Cardiac septum (tissue), 1 donor: ENCODE measurements around the genes SULT1A1 and ATXN2L.

GRCh38 chr16:24958020-24959196 is 56.8 kb downstream of the ARHGAP17 start:
- PRO-cap, result no peak

- PRO-cap, result no peak
Observed at GRCh38 chr16:25340881-25341429, 83.3 kb upstream of the ZKSCAN2 start.

GRCh38 chr16:26256568-26256972 is 564.8 kb downstream of the HS3ST4 start:
- PRO-cap, result no peak

DNA sequence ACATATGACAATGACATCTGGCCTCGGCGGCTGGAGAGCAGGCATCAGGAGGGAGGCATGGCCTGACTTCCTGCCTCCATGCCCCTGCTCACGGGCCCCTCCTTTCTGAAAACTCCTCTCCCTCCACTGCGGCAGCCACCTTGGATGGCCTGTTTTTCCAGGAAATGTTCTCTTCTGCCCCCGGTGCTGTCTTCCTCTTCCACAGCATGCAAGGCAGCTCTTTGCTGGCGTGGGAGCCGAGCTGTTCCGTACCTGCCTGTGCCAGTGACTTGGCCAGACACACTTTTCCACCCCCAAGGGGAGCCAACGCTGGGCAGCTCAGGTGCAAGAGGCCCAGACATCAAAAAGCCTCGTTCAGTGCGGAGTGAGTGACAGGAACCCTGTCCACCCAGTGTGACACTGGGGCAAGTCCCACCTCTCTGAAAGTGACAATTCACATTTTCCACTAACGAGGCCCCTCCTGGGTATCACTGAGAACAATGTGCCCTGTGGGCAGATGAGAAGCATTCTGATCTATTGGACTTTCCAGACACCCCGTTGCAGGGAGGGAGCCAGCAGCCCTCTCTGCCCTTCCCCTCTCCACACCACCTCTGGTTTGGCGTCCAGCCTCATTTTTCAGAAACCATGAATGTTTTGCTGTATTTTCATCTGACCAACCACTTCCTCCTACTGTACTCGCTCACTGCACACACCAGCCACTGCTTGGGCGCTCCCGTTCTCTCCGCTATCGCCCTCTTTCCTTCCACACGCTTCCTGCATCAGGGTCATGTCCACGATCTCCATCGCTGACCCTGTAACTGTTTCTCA is 31.1 kb downstream of the NSMCE1 start:
- PRO-cap, result no peak

DNA sequence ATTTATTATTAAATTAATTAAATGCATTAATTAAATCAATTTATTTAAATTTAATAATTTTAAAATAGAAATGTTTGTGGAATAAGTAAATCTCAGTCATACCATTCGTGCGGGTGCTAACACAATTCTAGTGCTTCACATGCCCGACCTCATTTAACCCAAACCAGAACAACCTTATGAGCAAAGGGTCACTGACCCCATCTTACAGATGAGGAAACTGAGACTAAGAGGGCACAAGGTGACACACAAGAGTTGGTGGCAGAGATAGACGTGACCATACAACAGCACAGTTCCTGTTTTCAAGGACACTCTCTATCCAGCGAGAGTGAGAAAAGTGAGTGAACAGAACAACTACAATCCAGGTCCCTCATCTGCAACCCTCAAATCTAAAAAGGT is 1.4 kb downstream of the NSMCE1 start:
- PRO-cap, result no peak

- PRO-cap, result unidirectional peak, plus-strand start at chr16:27315444; bidirectional peak, plus-strand start at chr16:27316079, minus-strand start at chr16:27315892
Observed at GRCh38 chr16:27314930-27315948, 1.5 kb downstream of the IL4R start.

DNA sequence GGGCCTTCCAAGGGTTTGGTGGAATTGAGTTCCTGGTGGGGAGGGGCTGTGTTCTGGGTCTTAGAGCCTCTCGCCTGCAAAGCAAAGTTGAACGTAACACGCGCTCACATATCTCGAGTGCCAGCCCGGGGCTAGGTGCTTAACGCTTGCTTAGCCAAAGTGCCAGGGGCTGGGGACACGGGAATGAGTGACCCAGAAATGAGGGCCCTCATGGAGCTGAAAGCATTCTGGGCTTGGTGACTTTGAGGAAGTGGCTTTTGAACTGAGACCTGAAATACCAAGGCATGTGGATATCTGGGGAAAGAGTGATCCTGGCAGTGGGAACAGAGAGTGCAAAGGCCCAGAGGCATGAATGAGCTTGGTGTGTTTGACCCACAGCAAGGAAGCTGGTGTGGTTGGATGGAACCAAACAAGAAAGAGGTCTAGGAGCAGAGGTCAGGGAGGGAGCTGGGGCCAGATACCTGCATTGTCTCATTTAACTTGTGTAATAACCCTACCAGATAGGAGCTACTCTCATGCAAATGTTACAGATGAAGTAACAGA is 5.1 kb downstream of the IL4R start:
- PRO-cap, result no peak

GRCh38 chr16:27366348-27366750 is 35.6 kb upstream of the IL21R start:
- PRO-cap, result no peak

DNA sequence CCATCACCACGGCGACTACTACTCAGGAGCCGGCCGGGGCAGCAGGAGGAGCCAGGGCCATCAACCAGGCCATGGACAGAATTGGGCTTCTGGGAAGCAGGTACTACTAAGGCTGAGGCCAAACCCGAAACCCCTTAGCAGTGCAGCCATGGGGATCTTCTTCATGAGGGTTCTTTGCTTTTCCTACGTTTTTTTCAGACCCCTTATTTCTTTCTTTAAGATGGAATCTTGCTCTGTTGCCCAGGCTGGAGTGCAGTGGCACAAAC is 151.6 kb downstream of the KATNIP start:
- PRO-cap, result no peak

DNA sequence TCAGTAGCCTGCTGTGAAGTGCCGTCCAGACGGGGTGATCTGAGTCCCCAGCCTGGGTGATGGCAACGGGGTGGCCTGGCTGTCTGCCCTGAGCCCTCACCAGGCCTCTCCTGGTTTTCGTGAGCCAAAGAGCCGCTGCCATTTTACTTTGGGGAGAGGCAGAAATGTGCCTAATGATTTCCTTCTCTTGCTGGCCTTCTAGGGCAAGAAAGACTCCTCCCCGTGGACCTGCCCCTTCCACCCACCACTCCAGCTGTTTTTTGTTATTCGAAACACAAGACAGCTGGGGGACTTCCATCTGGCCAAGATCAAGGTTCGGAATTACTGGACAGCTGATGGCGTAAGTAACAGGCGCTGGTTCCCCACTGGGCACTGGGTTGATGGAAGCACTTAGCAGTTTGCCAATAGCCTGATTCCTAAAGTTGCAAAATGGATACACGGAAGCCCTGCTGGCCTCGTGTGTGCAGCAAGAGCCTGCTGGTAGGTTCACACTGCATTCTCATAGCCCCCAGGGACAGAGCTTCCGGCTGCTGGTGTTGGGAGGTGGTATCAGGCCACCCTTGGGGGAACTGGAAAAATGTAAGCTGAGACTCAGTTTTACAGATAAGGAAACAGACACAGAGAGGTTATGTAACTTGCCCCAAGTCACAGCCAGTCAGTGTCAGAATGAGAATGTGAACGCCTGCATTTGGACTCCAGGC is 171.6 kb downstream of the KATNIP start:
- PRO-cap, result no peak

GRCh38 chr16:27867587-27868006 is 195.9 kb downstream of the GSG1L start:
- PRO-cap, result no peak

- PRO-cap, result no peak
Observed at GRCh38 chr16:28324391-28324922, 32.1 kb downstream of the SBK1 start.

- PRO-cap, result bidirectional peak, plus-strand start at chr16:28610137, minus-strand start at chr16:28610042
Observed at GRCh38 chr16:28609865-28610557, at the start of gene SULT1A1. Gene SULT1A1, minus strand, starts transcription at chr16:28610044.

- PRO-cap, result no peak
Observed at GRCh38 chr16:28622603-28623097, 12.8 kb upstream of the SULT1A1 start.

DNA sequence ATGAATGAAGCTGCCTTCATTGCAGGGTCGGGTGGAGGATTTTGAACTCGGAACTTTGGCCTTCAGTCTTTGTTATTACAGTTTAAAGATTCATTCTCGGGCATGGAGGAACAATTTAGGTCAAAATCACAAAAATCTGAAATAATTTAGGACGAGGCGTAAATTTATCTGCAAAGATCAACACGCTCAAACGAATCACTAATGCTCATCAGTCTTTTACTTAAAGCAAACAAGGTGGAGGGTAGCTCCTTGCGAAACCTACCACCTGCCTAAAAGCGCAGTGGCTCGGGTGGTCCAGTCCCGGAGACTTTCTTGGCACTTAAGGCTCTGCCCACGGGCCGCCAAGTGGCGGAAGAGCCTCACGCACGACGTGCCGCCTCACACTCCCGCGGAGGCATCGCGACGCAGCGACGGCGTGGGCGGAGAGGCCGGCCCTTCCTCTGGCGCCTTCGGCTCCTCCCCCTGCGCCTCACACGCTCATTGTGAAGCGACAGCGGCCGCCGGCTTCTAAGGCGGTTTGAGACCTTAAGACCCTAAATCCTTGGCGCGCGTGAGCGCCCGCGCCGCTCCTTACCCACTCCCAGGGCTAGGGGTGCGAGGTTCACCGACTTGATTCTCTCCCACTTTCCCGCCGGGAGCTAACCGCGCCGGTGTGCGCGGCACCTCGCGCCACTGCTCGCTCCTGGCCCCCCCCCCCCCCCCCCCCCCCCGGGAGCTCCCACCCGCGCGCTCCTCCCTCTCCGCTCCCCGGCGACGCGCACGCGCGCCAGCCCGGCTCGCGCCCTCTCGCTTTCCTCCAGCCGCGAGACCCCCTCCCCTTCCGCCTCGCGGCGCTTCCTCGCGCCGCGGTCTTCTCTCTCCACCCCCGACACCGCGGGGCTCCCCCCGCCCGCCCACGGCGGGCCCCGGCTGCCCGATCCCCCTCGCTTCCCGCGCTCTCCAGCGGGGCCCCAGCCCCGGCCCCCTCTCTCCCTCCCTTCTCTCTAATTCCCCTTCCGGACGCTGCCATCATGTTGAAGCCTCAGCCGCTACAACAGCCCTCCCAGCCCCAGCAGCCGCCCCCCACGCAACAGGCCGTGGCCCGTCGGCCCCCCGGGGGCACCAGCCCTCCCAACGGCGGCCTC is at the start of gene ATXN2L:
TSS of gene ATXN2L (plus strand) at position 750 of the 1,124 bp plus-strand sequence.
- PRO-cap, result bidirectional peak, plus-strand start at position 480 of the sequence, minus-strand start at position 347 of the sequence; bidirectional peak, plus-strand start at position 789 of the sequence, minus-strand start at position 684 of the sequence

DNA sequence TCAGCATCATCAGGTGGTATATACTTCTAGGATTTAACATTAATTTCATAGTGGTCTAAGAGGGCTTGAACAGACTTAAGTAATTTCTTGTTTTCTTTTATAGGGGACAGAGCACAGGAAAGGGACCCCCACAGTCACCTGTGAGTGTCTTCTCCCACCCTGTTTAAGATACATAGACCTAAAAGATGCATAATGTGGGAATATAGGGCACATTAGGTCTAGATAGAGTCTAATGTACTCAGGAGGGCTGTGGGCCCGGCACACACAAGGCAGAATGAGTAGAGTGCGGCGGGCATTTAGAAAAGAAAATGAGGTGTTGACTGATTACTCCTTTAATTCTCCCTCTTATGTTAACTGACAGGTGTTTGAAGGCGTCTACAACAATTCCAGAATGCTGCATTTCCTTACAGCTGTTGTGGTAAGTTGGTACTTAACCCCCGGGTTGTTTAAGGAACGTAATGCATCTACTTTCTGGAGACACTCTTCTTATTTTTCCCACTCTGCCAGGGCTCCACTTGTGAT is 2.5 kb downstream of the ATXN2L start:
- PRO-cap, result no peak

GRCh38 chr16:28865134-28866072 is 1.8 kb downstream of the SH2B1 start:
- PRO-cap, result no peak

DNA sequence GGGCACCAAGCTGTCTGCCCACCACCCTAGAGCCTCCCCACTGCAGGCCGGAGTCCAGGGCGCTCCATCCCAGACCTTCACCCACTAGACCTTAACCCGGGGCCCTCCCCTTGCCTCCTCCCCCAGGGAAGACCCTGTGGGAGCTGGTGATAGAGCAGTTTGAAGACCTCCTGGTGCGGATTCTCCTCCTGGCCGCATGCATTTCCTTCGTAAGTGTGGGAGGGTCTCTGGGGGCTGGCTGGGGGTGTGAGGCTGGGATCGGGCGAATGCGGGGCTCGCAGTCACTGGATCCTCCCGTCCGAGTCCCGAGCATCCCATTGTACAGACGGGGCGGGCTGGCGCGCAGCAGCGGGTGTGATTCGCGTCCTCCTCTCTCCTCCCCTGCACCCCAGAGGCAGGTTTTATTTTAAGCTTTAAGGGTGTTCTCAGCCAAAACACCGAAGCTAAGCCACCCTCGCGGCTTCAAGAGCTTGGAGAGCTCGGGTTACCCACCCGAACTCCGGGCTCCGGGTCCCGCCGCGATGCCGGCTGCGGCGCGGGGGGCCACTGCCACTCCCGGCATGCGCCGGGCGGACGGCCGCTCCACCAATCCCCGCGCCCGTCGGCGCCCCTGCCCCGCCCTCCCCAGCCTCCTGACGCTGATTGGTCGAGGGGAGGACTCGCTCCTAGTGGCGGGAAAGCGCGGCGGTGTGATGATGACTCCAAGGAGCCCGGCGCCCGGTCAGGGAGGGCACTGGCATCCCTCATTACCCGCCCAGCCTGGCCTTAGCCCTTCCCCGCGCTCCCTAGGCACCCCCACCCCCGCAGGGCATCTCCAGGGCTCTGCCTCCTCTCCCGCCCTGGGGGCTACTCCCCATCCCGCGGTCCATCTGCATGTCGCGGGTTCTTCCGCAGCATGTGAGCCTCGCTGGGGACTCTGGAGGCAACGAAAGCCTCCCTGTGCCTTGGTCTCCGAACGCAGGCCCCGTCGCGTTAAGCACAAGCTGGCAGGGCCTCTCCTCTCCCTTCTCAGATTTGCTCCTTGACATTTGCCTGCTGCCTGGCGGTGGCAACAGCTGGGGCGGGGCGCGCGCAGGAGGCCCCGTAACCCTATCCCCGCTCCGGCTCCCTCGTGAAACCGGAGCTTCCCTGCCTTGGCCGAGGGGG is 1.5 kb downstream of the ATP2A1 start:
- PRO-cap, result no peak

DNA sequence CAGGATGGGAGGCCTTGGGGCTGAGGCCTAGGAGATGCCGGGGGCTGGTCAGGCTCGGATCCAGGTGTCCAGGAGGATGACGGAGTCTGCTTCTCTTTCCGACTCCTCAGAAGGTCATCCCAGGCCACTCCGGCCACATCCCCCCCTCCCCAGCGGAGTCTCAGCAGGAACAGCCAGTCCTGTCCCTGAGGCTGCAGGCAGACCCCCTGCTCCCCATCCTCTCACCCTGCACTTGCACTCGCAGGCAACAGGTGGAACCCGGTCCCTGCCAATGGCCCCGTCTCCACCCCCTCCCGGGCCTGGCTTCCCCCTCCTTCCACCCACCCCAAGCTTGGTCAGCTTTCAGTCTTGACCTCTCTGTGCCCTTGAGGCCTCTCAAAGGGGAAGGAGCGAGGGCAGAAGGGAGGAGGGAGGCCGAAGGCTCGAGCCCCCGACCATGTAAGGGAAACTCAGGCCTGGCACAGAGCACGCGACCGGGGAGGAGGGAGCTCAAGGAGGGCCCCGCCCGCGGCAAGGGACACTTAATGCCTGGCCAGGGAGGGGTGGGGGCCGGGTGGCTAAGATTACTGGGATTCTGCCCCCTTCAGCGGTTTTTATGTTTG is 4.4 kb downstream of the ATP2A1 start:
- PRO-cap, result no peak

DNA sequence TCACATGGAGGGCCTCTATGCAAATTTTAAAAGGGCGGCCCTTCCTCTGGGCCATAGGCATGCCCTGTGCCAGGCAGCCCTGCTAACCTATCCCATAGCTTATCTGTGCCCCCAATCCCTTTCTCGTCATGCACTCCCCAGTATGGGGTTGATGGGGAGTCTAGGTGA is 933 bp downstream of the RABEP2 start:
- PRO-cap, result no peak